Monocyte (primary cell): ENCODE measurements around the genes SMURF2, GNA13 and RGS9.

DNA sequence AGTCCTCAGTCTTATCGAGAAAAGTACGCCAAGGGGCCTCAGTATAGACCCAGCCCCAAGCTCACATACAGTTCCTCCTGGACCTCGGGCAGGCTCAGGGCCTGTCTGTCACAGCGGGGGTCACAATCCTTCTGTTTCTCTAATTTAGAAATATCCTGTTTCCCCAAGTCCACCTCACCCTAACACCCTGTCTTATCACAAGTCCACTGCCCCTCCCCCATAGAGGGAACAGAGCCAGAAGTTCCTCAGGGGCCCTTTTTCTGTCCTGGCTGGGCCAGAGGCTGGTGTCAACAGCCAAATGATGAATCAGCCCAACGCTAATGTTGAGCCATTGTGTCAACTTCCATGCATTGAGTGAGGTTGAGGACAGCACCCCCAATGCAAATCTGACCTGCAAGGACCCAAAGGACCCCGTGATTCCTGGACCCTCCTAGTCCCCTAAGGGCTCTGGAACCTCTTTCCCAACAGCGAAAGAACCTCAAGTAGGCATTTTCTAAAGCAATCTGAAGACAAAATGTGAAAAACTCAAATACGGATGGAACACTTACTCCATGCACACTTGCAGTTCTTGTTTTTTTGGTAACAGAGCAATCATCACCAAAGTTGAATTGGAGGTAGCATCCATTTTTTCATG is 58.6 kb downstream of the PECAM1 start:
- PRO-cap, 2 experiments: peak in 2 of 2 experiments; most common plus-strand start position 348 of the sequence (in 1); most common minus-strand start position 133 of the sequence (in 2)

- PRO-cap, 2 experiments: no peak in any of the 2 experiments
Measured at GRCh38 chr17:64386339-64387557, 3.9 kb downstream of the PECAM1 start.

DNA sequence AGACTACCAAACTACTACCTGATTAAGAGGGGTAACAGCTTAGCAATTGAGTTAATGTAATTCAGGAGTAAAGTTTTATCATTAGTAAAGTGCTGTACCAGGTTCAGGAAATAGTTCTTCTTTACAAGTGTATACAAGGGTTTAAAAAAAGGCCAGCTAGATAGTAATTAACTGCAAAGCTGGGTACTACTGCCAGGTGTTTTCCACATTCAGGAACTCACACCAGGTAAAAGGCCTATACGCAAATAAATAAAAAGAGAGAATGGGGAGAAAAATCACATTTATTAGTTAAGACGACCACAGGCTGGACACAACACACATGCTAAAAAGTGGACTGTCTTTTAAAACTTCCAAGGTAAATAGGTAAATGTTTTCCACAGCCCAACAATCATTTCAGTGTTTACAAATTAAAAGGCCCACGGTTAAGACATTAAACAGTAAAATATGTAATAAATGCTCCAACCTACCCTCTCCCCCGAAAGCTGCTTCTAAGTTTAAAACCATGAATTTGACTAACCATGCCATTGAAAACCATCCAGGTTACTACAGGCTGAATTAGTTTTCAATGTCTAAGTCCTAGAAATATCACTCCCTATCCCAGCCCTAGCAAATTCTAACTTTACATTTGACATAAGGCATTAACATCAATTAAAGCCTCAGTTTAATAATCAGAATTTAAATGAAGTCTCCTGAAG is 1.3 kb upstream of the POLG2 start:
- PRO-cap, 2 experiments: peak in 2 of 2 experiments; most common minus-strand start position 481 of the sequence (in 2)

- PRO-cap, 2 experiments: peak in 2 of 2 experiments; most common minus-strand start chr17:64502191 (in 2)
Measured at GRCh38 chr17:64502138-64502802, 3.8 kb downstream of the DDX5 start.

DNA sequence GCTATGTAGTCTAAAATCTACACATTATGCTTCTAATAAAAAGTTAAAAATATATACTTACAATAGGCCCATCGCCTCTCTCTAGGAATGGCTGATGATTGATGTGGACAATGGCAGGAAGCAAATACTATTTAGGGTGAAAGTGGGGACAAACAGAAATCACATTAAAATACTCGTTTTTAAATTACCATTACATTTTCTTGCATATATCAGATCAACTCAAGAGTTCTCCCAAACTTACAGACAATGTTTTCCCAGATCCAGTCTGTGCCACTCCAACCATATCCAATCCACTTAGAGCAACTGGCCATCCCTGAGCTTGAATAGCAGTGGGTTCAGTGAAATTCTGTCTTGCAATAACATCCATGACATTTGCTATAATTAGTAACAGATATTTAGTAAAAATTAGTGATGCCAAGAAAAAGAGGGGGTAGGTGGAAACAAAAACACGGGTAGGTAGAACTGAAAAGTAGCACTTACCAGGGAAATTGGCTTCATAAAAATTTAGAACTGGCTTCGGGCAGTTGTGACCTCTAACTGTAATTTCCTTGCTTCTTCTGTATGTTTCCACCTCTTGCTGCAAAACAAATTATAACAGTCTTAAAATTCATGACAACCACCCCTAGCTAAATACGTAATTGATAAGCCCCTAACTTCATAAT is 2.2 kb downstream of the DDX5 start:
- PRO-cap, 2 experiments: no peak in any of the 2 experiments

- PRO-cap, 2 experiments: no peak in any of the 2 experiments
Measured at GRCh38 chr17:64585836-64586445, 76.2 kb downstream of the SMURF2 start.

DNA sequence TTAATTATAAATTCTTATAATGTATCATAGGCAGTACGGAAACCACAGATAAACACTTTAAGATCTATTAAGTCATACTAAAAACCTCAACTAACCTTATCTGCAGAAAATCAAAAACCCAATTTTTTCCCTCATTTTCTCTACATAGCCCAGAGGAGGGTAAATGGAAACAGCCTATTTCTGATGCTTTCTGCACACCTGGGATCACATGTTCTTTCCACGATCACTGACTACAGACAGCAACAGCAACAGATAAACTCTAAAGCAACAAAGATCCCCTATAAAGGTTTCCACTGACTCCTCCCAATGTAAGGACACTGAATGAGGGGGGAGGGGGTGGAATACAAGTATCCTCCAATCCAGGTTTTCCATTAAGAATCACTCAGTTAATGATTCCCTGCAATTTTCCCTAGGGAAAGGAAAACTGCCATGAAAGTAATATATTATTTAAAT is 2.0 kb downstream of the SMURF2 start:
- PRO-cap, 2 experiments: no peak in any of the 2 experiments

DNA sequence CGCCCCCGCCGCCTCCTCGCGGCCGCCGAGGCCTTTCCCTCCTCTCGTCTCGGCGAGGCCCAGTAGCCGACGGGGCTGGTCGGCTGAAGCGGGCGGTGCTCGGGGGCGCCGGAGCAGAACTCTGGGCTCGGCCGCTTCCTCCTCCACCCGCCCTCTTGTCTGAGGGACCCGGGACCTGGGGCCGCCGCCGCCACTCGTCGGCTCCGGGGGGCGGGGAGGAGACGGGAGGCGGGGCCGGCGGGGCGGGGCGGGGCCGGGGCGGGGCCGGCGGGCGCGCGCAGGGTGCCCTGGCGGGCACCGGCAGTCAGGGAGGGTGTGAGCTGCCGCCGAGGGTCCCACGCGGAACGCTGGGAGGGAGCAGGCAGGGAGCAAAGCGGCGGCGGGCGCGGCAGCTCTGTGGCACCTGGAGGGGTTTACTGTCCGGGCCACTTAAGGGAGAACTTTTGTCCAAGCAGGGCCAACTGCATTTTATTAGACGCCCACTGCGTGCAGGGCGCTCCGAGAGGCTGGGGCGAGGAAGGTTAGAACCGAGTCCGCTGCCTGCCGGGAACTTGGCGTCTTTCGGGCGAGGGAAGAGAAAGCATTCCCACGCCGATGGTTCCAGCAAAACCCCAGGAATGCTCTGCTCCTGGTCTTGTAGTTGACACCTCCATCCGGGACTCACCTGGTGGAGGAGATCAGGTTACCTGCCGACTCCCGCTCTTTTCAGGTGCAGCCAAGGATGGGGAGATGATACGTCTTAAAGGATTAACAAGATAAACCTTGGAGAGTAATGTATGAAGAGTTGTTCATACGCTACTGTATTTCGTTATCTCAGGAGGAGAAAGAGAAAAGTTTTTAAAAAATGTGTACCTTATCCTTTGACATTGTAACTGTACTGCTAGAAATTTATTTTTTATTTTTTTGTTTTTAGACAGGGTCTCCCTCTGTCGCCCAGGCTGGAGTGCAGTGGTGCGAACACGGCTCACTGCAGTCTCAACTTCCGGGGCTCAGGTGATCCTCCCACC is at the start of gene SMURF2:
SMURF2 (minus strand) TSS at position 161 of the 1,007 bp plus-strand sequence.
- PRO-cap, 2 experiments: peak in 2 of 2 experiments; most common plus-strand start position 307 of the sequence (in 1); most common minus-strand start position 157 of the sequence (in 2)

GRCh38 chr17:64709476-64709868 is 47.4 kb upstream of the SMURF2 start:
- PRO-cap, 2 experiments: no peak in any of the 2 experiments

GRCh38 chr17:64897237-64897683 is 22.0 kb downstream of the LRRC37A3 start:
- PRO-cap, 2 experiments: no peak in any of the 2 experiments

DNA sequence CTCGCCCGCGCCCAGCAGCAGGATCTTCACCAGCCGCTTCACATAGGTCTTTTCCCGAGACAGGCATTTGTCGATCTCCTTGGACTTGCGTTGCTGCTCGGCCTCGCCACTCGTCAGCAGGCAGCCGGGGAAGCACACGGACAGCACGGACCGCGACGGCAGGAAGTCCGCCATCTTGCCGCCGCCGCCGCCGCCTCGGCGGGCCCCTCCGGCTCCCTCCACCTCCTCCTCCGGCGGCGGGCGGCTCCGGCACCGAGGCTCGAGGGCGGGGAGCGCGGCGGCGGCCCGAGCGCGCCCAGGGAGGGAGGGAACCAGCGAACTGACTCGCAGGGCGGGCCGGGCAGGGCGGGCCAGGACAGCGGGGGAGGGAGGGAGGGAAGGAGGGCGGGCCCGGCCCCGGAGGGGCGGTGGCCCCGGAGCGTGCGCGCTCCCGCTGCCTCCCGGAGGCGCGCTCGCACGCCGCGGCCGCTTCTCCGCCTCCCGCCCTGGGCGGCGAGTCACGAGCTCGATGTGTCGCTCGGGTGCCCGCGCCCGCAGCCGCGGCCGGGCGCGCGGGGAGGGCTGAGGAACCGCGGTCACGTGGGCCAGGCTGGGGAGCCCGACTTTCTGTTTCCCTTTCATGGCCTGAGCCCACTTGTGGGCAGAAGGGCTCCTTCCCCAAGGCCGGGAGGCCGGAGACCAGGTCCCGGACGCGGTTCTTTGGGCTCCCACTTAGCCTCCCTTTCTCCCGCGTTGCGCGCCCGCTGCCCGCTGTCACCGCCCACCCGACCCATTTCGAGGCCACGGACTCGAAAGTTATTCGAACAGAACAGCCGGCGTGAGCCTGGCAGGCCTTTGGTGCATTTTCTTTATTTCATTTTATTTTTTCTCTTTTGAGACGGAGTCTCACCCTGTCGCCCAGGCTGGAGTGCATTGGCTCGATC is at the start of gene GNA13:
GNA13 (minus strand) TSS at position 321 of the 923 bp plus-strand sequence.
- PRO-cap, 2 experiments: peak in 2 of 2 experiments; most common plus-strand start position 660 of the sequence (in 2); most common minus-strand start position 321 of the sequence (in 2)

GRCh38 chr17:65136772-65137520 is at the start of gene RGS9:
TSS of gene RGS9 (plus strand) at chr17:65137370.
- PRO-cap, 2 experiments: no peak in any of the 2 experiments

- PRO-cap, 2 experiments: no peak in any of the 2 experiments
Measured at GRCh38 chr17:66230889-66231387, 1.7 kb upstream of the APOH start.

- PRO-cap, 2 experiments: no peak in any of the 2 experiments
Measured at GRCh38 chr17:66309587-66310095, 7.2 kb downstream of the PRKCA start.

GRCh38 chr17:66353878-66354158 is 51.4 kb downstream of the PRKCA start:
- PRO-cap, 2 experiments: no peak in any of the 2 experiments

DNA sequence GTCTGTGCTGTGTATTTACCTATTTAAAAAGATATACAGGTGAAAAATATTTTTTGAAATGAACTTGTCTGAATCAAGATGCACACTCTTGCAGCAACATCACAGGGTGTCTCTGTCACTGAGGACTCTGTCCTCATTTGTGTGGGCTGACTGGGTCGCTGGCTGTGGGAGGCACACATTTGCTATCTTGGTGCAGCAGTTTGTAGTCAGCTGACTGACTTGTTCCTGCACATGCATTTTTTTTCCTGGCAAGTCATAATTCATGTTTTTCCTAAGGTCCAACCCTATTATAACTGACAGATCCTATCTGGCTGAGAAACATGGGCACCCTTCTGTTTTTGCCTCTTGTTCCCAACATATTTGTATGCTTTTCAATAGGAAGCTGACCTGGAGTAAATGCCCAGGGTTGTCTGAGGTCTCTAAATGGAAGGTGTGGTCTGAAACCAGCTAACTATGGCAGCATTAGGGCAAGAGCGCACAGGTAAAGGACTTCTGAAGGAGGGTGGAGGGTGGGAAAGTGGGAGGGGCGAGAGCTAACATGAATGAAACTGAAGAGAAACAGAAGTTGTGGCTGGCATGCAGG is 165.9 kb downstream of the PRKCA start:
- PRO-cap, 2 experiments: no peak in any of the 2 experiments

GRCh38 chr17:66691356-66692264 is 143.3 kb upstream of the CACNG5 start:
- PRO-cap, 2 experiments: no peak in any of the 2 experiments

GRCh38 chr17:66807100-66808275 is 27.4 kb upstream of the CACNG5 start:
- PRO-cap, 2 experiments: no peak in any of the 2 experiments

DNA sequence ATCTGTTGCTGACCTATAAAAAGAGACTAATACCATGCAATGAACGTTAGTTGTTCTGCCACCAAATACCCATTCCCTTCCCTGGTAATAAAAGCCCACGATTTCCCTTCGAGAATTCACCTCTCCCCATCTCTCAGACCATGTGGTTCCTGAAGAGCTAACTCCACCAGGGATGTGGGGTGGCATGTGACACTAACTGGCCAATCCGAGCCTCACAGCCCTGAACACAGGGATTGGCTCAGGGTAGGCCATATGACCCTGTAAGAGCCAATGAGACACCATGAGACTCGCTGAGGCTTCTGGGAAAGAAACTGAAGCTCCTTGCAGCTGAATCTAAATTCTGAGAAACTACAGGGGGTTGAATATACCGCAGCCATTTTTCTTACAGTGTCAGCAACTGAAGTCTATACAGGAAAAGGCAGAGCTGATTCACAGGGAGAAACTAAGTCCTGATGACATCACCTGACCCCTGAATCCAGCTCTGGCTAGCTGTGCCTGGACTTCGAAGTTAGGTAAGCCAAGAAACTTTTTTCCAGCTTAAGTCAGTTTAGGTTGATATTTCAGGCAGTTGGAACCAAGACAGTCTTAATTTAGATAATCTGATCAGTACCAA is 21.0 kb downstream of the HELZ start:
- PRO-cap, 2 experiments: peak in 1 of 2 experiments; most common minus-strand start position 129 of the sequence (in 1)

GRCh38 chr17:67293771-67294180 is 48.8 kb upstream of the HELZ start:
- PRO-cap, 2 experiments: no peak in any of the 2 experiments